Mesothelial cell of epicardium (in vitro differentiated cells): ENCODE data around the gene RAB3GAP2.

- PRO-cap: no peak
These were observed 21.2 kb upstream of the CENPF start for GRCh38 chr1:214581860-214582228.

DNA sequence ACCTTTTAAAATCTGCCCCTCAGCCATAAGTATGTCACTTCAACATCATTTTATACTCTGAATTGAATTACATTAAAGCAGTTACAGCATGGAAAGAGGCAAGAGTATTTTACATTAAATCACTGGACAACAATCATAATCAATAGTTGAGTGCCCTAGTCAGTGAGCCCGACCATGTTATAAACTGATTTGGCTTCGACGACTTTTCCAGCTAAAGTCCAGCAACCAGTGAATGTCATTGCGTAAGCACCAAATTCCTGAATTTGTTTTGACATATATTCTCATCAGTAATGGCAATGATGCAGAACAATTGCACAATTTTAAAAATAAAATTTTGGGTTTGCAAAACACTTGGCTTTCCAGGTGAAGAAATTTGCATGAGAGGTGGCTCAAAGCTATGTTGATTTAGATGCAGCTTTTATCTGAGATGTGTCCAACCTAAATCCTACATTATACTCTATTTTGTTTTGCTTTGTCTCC lies 59.1 kb upstream of the KCNK2 start:
- PRO-cap: no peak

GRCh38 chr1:215568565-215568763 lies 1.4 kb downstream of the KCTD3 start:
- PRO-cap: no peak

DNA sequence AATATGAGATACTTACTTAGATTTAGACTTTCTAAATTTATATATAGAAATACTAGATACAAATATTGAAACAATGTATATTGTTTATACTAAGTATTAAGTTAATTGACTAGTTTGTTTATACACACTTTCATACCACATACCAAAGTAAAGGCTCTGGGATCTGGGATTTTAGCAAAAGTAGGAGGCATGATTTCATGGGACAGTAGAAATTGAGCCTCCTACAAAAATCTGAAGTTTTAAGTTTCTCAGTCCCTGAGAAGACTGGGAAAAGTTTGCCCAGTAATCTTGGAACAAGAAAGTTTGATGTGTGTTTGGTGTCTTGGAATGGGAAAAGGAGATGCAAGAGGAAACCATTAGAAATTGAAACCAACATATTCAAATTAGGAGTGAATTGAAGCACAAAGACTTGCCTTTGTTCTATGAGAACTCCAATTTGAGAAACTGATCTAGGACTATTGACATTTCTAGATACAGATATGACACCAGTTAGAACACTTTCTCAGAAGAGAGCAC lies 30.9 kb downstream of the KCTD3 start:
- PRO-cap: no peak

DNA sequence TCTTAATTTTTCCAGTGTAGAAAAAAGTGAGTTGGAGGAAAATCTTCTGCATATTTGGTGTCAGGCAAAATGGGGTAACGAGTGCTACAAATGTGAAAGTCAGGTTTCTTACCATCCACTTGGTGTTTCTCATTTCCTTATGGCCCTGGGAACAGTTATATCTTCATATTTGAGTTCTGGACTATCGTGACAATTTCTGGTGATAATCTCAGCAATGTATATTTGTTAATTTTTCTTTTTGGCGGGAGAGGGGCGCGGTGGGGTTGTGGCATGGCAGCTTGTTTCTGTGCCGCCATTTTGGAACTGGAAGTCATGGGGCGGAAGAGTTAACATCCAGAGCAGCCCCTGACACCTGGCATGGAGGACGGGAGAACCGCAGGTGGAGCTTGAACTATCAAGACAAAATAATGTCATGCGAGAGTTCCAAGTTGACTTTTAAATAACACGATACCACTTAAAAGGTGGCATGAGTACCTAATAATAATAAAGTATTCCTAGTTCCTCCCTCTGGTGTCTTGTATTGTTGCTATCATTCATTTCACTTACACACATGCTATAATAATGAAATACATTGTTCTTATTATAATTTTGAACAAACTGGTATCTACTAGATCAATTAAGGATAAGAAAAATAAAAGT lies 111.8 kb downstream of the USH2A start:
- PRO-cap: no peak

GRCh38 chr1:216531794-216531999 lies 108.4 kb upstream of the USH2A start:
- PRO-cap: no peak

DNA sequence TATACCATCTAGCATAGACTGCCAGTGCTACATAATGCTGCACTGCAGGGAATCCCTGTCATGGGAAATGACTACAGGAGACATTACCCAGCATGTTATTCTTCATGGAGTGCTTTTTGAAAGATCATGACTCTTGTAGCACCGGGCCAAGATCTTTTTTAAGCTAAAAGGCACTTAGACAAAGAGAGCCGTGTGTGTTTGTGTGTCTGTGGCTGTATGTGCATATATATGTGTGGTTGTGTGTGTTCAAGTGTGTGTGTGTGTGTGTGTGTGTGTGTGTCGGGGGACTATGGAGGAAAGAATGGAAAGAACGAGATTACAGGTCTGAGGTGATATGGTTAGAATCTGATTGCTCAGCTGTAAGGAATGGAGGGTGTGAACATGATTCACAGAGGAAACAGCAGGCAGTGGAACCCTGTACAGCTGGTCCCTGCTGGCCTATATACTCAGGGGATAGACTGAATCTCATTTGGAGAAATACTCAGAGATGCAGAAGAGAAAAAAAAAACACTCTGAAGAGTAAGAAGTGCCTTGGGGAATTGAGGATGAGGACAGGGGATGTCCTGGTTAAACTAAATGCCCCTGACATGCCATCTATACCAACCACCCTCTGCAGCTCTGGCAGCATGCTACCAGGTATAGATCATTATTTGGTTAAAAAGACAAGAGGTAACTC lies 180.1 kb upstream of the ESRRG start:
- PRO-cap: no peak

DNA sequence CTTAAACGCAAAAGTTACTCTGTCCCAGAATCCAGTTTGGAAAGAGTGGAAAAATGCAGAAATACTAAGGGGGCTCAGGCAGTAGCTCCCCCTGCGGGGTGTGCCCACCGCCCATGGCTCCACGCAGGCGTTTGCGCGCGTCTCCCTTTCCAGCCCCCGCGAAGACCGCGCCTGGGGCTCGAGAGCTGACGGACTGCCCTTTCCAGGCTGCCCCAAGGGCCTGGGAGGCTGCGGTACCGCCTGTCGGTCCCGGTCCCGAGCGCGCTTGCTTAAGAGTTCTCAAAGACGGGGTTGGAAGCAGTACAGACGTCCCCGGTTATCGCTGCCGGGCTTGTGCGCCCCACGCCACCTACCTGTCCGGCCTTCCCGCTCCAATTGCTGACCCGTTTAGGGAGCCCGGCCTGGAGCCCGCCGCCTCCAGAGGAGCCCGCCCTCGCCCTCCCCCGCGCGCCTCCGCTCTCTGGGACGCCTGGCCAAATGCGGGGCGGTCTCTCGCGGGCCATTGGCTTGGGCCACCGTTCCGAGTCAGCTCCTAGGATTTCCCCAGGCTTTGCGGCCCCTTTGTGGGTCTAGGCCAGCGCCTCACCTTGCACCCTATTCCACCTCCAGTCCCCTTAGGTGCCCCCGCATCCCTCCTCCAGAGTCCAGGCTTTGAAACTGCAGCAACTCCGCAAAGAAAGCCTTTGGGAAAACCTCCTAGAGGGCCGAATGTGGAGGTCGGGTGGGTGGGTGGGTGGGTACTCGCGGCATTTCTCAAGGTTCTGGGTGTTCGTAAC lies 414.3 kb upstream of the ESRRG start:
- PRO-cap: no peak

GRCh38 chr1:217453799-217454242 lies 177.1 kb downstream of the GPATCH2 start:
- PRO-cap: no peak

DNA sequence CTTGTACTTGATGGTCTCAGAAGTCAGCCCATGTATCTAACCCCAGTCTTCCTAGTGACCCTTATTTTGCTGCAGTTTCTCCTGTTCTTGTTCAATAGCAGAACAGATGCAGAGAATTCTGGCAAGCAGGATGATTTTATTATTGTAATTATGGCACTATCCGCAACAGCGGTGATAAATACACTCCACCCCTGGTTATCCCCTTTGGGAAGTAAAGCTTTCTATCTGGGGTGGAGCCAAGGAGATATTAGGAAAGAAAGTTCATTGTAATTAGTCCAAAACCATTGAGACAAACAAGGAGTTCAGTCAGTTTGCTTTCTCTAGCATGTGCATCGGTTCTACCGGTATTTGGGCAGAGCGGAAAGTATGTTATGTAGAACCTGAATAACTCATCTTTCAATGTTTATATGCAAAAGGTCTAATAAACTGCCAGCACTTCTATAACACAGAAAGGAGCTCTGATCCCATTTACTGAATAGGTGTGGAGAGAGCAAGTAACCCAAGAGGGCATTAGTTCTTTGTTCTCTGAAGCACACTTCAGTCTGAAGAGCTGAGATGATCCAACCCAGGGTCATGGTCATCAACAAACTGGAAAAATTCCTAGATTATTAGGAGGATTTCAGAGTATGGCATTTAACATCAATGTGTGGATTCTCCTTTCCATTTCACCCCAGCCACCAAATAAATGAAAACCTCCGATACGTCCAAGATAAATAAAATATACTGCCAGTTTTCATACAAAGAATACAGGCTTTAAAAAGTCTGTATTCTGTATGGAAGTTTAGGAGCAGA lies 3.5 kb downstream of the TGFB2 start:
- PRO-cap: no peak

- PRO-cap: no peak
These were observed 214.1 kb downstream of the ZC3H11B start for GRCh38 chr1:219398775-219399304.

- PRO-cap: no peak
These were observed 47.9 kb upstream of the ZC3H11B start for GRCh38 chr1:219660633-219661467.

GRCh38 chr1:219741303-219741715 lies 128.4 kb upstream of the ZC3H11B start:
- PRO-cap: no peak

DNA sequence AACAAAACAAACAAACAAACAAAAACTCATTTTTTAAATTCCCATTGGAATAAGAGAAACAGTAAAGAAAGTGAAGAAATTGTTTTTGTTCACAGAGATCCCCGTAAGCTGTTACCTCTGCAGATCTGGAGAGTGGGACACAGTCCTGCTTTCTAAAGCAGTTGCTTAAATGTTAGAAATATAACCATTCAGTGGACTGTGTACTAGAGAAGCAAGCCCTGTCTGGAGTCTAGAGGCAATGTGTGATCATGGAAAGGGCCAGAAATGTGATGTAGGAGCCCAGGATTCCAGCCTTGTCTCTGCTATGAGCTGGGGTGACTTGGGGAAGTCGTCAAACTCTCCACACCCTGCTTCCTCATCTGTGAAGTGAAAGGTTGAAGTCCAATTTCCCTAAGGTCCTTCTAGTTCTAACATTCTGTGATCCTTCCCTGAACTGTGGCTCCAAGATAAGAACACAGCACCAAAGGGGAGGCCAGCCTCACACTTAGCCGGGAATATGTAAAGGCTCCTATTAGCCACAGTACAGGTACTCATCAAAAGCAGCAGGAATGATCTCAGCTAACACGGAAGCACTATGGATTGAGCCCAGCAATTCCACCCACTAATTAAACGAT lies 4.2 kb downstream of the SLC30A10 start:
- PRO-cap: no peak

GRCh38 chr1:219927621-219928382 lies 555 bp downstream of the SLC30A10 start:
- PRO-cap: no peak

DNA sequence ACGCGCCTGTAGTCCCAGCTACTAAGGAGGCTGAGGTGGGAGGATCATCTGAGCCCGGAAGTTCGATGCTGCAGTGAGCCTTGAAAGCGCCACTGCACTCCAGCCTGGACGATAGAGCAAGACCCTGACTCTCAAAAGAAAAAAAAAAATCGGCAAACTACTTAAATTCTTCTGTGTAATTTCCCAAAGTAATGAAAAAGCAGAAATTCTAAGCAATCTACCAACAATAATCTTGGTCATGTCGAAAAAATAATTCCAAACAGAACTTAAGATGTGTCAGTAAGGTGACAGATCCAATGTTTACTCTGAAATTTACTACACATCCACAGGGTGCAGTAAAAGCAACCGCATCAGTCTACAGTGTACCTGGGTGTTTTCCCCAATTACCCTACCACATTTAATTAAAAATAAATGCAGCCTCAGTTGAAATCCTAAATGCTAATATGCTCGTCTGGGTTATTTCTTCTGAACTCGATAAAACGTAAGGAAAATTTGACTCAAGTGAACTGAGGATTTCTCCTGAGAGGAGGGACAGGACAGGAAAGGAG lies 858 bp downstream of the EPRS1 start:
- PRO-cap: no peak

DNA sequence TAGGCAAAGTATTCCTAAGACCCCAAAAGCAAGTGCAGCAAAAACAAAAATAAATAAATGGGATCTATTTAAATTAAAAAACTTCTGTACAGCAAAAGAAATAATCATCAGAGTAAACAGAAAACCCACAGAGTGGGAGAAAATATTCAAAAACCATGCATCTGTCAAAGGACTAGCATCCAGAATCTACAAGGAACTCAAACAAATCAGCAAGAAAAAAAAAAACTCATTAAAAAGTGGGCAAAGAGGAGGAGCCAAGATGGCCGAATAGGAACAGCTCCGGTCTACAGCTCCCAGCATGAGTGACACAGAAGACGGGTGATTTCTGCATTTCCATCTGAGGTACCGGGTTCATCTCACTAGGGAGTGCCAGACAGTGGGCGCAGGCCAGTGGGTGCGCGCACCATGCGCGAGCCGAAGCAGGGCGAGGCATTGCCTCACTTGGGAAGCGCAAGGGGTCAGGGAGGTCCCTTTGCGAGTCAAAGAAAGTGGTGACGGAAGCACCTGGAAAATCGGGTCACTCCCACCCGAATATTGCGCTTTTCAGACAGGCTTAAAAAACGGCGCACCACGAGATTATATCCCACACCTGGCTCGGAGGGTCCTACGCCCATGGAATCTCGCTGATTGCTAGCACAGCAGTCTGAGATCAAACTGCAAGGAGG lies 27.2 kb downstream of the RAB3GAP2 start:
- PRO-cap: no peak

GRCh38 chr1:220271623-220272735 lies at the start of gene RAB3GAP2:
Gene RAB3GAP2, minus strand, starts transcription at chr1:220272453.
- PRO-cap: bidirectional peak, plus-strand start at chr1:220272582, minus-strand start at chr1:220272394

DNA sequence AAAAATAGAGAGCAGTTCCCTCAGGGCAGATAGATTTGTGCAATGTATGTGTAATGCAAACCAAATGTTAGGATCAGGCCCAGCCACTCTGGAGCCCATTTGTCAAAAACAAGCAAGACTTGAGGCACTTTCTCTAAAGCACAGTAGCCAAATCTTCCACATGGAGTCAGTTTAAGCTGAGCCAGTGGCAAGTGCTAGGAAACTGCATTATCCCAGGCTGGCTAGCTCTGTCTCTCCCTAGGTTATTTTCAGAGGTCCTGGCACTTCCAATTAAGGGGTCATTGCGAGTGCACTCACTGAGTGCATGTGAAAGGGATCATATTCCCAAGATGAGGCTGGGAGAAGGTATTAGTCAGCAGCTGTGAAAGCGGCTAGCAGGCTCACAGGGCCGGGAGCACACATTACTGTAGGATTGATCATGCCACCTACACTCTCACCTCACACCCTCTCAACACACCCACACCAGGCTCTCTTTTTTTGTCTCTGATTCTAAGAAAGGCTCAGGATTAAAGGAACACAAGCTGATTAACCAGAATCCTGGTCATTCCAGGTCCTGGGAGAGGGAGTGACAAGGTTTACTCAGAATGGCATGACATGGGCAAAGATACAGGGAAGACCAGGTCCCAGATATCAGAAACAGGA lies 98.1 kb upstream of the RAB3GAP2 start:
- PRO-cap: no peak

- PRO-cap: no peak
These were observed 54.6 kb upstream of the C1orf115 start for GRCh38 chr1:220635305-220636130.